Left lobe of liver (tissue), 1 donor: ENCODE results near the genes ARSB, MTX3 and ZFYVE16.

- PRO-cap = no peak
Measured at GRCh38 chr5:78504573-78505236, 143.9 kb downstream of the LHFPL2 start.

GRCh38 chr5:78527026-78527939, 121.3 kb downstream of the LHFPL2 start:
- PRO-cap = no peak

DNA sequence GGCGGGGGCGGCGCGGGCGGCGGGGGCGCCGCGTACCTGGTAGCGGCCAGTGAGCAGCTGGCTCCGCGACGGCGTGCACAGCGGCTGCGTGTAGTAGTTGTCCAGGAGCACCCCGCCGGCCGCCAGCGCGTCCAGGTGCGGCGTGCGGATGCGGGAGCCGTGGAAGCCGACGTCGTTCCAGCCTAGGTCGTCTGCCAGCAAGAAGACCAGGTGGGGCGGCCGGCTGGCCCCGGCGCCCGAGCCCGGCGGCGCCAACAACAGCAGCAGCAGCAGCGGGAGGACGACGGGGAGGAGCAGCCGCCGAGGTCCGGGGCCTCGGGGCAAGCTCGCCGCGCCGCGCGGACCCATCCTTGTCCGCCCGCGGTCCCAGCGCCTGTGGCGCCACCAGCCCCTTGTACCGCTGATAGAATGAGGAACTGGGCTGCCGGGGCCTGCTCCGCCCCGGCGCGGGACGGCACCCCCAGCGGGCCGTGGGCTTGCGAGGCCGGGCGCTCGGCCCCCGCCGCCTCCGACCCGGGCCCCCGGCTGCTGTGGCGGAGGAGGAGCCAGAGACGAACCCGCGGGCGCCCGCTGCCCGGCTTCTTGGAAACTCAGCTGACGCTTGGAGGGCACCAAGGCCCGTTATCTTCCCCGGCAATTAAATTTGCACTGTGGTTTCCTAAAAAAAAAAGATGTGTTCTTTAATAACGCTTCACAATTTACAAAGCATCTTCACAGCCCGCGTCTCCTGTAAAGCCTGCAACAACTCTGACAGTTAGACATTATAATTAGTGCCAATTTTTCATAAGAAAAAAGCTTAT, at the start of gene ARSB:
ARSB (minus strand) TSS at position 410 of the 800 bp plus-strand sequence.
- PRO-cap = unidirectional peak, minus-strand start at position 377 of the sequence; unidirectional peak, minus-strand start at position 527 of the sequence

- PRO-cap = bidirectional peak, plus-strand start at chr5:79237105, minus-strand start at chr5:79237068; unidirectional peak, minus-strand start at chr5:79237405; unidirectional peak, minus-strand start at chr5:79237715
Measured at GRCh38 chr5:79236975-79237899, 1.3 kb downstream of the JMY start.

DNA sequence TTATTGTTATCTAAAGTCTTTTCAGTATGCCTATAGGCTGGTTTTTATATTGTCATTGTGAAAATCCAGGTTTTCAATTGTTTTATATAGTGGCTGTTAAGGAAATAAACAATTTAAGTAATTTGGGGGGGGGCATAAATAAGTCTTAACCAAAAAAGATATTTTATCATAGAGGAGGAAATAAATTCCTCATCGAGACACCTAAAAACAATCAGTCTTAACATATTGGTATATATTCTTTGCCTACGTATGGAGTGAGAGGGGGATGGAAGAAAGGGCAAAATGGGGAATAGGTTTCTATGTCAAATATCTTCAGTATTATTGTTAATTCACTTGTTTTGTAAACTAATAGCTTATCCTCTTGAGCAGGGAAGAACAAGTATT, 53.7 kb downstream of the JMY start:
- PRO-cap = no peak

GRCh38 chr5:79618202-79618668, 6.0 kb downstream of the TENT2 start:
- PRO-cap = no peak

DNA sequence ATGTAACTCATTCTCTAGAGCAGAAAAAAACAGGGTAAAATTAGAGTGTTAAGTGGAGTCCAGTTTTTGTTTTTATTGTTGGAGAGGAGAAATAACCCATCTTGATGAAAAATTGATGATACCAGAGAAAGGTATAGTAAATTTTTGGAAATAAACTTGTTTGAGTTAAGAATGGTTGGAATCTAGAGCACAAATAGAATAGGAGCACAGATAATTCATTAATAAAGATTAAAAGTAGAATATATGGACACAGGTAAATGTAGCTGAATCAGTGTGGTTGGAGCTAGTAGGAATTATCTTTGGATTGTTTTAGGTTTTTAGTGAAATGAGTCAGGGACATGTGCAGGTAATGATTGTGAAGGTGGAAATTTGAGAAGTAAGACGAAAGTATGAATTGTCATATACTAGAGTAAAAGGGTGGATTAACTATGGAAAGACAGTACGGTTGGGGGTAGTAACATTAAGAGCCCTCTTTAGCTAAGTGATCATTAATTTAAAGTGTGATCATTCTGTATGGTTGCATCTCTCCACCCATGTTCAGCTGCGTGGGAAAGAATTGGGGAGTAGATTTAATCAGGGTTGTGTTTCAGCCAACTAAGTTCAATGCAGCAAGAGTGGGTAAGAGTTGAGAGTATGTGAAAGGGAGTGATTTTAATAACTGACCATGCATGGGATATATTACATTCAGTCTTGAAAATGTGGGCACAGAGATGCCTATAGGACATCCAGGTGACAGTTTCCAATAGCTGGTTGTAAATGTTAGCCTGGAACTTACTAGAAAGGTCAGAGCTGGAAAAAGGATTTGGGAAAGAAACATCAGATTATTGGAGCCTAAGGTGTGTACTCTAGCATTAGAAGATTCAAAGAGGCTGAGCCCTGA, 14.3 kb upstream of the CMYA5 start:
- PRO-cap = no peak

DNA sequence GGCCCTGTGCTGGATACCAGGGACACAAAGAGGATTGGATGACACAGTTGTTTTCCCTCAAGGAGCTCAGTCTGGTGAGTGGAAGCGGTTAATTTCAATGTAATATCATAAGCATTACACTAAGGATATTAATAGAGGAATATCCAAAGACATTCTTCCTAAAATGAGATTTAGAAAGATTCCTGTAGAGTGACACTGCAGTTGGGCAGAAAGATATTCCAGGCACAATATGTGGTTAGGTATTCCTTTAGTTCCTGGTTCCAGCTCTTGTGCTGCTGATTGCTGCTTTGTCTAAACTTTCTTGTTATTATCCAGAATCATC, 6.0 kb downstream of the CMYA5 start:
- PRO-cap = no peak

DNA sequence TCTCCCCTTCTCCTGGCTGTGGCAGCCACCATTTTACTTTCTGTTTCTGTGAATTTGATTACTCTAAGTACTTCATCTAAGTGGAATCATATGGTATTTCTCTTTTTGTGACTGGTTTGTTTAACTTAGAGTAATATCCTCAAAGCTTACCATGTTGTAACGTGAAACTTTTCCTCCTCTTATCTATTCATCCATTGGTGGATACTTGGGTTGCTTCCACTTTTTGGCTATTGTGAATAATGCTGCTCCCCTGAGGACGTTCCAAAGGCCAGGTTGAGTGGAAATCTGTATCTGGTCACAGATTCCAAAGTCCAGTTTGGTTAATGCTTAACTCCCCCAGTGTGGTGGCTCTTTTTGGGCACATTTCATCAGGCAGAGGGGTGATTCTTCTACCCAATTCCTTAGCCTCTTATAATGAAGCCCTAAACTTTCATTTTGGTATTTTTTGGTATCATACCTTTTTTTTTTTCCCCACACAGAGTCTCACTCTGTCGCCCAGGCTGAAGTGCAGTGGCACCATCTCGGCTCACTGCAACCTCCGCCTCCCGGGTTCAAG, 65.3 kb downstream of the CMYA5 start:
- PRO-cap = no peak

GRCh38 chr5:79990572-79991417, at the start of gene MTX3:
Gene MTX3, minus strand, starts transcription at chr5:79991262.
- PRO-cap = unidirectional peak, minus-strand start at chr5:79991087; unidirectional peak, minus-strand start at chr5:79991217

- PRO-cap = no peak
Measured at GRCh38 chr5:80067714-80068315, 32.7 kb downstream of the THBS4 start.

DNA sequence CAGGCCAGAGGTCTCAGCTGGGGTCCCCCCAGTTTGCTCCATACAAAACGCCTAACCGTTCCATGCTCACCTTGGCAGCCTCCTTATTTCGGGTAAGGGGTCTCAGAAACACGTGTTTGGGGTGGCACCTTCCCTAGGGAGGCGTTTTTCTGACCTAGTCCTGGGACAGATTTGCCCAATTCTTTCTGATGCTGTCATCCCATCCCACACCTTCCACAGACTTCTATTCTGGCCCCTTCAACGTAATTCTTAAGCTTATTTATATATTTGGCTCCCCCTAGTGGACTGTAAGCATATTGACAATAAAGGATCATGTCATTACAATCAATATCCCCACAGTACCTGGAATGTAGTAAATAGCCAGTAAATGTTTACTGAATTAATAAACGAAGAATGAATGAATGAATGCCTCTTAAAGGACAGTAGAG, 48.3 kb downstream of the THBS4 start:
- PRO-cap = no peak

- PRO-cap = no peak
Measured at GRCh38 chr5:80140896-80141680, 105.9 kb downstream of the THBS4 start.

DNA sequence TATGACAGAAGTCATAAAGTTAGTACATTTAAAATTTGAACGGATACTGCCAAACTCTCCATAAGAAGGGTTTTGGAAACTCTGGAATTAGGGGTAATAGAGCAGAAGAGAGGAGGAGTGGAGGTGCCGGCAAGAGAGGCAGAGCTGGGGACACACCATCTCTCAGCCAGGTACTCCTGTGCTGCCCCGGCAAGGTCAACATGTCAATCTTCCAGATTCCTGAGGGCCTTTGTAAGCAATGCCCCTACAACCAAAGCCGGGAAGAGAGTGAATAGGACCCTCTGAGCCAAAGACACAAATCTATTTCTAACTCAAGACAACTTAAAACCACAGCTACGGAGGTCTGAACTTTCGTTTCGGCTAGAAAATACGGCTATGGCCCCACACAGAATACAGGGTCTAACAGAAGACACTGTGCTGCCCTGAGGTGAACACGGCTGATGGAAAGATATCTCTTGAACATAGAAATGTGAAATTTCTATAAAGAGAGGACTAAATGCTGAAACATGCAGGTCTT, 66.7 kb downstream of the SERINC5 start:
- PRO-cap = no peak

DNA sequence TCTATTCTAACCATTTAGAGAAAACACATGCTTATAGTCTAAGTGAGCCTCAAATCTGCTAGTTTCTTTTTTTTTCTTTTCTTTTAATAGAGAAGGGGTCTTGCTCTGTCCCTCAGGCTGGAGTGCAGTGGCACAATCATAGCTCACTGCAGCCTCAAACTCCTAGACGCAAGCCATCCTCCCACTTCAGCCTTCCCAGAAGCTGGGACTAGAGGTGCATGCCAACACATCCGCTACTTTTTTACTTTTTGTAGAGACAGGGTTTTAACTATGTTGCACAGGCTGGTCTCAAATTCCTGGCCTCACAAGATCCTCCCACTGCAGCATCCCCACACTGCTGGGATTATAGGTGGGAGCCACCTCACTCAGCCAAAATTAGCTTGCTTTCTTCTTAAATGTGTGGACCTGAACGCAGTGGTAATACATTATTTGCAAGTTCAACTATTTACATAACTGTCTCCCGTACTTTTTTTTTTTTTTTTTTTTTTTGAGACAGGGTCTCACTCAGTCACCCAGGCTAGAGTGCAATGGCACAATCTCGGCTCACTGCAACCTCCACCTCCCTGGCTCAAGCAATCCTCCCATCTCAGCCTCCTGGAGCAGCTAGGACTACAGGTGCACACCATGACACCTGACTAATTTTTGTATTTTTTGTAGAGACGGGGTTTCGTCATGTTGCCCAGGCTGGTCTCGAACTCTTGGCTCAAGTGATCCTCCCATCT, 66.0 kb downstream of the SERINC5 start:
- PRO-cap = no peak

DNA sequence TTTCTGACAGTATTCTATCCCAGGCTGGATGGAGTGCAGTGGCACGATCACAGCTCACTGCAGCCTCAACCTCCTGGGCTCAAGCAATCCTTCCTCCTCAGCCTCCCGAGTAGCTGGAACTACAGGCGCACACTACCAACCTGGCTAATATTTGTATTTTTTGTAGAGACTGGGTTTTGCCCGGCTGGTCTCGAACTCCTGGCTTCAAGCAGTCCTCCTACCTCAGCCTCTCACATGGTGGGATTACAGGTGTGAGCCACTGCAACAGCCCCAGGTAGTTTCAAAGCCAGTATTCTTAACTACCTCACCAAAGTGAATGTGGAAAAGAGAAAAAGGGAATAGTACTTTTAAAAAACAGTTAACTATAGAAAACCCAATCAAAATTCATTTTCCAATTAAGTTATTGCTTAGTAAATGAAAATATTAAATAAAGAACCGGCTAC, 25.0 kb downstream of the SERINC5 start:
- PRO-cap = no peak

DNA sequence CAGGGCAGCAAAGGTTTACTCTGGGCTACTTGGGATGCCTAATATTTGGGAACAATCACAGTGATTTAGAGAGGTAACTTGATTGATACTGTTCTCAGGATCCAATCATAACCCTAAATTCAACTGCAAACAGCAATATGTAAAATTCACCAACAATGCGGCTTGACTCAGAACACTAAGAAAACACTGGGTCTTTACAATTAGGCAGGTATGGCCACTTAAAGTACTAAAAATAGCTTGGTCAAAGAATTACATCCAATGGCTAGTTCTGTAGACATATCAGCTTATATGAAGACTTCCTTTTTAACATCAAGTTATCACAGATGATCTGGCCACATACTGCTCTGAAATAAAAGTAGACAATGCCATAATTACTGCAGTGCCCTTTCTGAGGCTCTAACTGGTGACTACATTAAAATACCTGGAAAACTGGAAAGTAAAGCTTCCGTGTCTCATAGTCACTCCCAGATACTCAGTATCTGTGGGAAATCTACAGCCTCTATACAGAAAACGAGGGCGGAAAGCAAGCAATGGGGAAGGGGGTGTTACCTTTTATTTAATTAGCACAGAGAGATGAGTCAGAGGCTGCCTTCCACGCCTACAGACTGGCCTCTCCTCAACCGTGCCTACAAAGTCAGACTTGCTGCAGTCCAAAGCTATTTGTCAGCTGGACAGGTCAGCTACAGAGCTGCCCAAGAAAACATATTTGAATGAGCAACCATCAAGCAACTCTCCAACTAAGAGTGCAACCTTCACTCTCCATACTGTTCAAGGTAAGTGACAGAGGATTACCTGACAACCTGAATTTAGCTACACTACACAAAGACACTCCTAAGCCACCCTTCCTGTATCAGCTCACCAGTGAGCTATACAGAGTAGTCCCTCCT, 8.7 kb downstream of the SERINC5 start:
- PRO-cap = bidirectional peak, plus-strand start at position 660 of the sequence, minus-strand start at position 607 of the sequence

- PRO-cap = bidirectional peak, plus-strand start at chr5:80407610, minus-strand start at chr5:80407488; bidirectional peak, plus-strand start at chr5:80408070, minus-strand start at chr5:80407807
Measured at GRCh38 chr5:80407347-80408150, at the start of gene ZFYVE16. Gene ZFYVE16, plus strand, starts transcription at chr5:80408064.

DNA sequence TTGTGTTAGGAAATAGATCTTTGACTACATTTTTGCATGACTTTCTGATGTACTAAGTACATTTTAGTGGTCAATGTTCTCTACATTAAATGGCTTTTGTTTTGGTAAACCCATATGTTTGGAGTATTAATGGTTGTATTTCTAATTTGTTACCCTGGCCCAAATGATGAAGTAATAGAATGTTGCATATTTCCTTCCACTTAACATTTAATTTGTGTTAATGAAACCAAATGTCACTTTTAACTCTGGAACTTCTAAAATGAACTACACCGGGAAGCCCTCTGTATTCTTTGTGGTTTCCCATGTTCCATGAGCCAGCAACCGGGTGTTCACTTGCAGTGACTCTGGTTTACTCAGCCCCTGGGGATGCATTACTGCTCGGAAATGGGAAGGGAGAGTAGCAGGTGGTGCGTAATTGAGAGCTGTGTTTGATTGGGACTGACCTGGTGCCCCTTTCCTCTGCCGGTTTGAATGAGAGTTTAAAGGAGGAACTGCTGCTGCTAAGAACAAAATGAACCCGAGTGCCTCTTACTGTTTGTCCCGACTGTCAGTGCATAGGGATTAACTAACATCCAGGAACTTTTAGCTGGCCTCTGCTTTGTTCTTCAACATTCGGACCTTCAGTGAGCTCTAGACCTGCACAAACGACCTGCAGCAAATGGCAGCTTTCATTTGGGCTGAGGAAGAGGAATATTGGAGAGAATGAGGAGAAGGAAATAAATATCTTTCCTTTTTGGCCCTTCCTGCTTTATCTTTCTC, 100.1 kb upstream of the DHFR start:
- PRO-cap = no peak

DNA sequence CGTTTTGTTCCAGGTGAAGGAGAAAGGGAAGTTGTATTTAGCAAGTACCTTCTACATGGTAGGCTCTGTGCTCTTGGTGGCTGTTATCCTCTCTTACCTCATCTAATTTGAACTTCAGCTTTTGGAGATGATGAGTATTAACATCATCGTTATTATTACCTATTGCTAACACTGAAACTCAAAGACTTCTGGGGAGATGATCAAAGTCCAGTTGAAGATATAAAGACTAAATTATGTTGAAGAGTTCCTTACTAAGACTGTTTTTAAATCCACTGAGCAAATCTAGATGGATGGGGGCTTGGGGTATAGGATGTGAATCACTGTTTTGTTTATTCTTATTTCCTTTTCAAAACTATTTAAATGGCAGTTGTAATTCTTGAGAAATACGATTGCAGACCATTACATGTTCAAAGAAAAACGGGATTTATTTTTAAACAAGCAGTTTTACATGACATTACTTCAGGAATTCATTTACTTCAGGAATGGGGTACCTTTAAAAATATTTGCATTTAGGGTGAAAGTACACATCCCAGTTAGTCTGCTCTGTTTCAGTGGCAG, 4.3 kb downstream of the RASGRF2 start:
- PRO-cap = no peak